RPMI7951 (cell line): ENCODE data around the genes DEDD and SPATA46.

- RAMPAGE, long total RNA: no peak
Observed at GRCh38 chr1:161132281-161133189, at the start of gene DEDD. Gene DEDD (minus strand): TSS chr1:161132667.

DNA sequence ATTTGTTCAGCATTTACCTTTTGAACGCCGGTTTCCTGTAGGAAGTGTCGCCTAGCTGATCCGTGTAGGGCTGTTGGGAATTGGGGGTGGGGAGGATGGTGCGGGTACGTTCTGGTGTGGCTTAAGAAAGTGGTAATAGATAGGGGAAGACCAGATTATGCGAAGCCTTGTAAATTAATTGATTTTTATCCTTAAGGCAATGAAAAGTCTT lies 628 bp upstream of the DEDD start:
- RAMPAGE, long total RNA: no peak

- RAMPAGE, long total RNA: no peak
Observed at GRCh38 chr1:161133401-161133841, 954 bp upstream of the DEDD start.

GRCh38 chr1:161176157-161176774 lies 1.0 kb downstream of the B4GALT3 start:
- RAMPAGE, long total RNA: no peak

- RAMPAGE, long total RNA: no peak
Observed at GRCh38 chr1:161197744-161198168, 1.1 kb downstream of the ADAMTS4 start.

- RAMPAGE, long total RNA: no peak
Observed at GRCh38 chr1:161219017-161219634, 4.0 kb downstream of the FCER1G start.

GRCh38 chr1:161305499-161306880 lies 3.8 kb downstream of the MPZ start:
- RAMPAGE, long total RNA: no peak

DNA sequence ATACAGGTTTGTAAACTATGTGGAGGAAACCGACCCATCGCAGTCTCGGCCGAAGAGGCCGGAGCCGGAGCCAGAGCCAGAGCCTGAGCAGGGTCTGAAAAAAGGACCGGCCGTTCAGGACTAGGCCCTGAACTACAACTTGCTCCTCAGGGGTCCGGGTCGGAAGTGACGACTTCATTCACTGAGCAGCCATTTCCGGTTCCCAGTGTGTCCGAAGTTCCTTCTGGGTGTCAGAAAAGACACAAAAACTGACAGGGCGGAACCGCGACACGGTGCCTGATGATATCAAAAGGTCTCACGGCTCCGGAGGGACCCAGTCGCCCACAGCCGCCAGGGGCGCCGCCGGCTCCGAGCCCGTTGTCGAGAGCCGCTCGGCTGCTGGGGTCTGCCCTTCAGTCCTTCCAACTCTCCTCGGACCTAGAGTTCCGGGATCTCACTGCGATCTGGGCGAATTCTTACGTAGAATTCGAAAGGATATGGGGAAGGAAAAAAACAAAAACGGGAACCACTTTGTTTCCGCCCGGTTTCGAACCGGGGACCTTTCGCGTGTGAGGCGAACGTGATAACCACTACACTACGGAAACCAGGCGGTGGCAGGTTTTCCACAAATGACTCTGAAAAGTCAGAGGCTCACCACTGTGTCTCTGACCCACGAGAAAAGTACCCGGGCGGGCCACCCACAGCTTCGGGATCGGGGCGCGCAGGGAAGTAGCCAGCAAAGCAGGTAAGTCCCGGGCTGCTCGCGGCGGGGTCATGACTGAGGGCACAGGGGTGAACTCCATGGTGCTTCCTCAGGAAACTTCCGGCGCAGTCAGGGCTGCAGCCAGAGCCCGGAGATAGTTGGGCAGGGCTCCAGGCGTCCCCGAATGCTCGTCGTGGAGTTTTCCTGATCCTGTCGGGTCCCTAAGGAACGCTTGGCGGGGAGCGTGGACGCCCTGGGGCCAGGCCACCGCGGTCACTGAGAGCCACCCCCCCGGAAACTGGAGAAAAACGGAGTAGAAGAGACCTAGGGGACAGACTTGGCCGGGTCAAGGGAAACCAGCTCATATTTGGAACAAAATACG lies 31.8 kb upstream of the CFAP126 start:
- RAMPAGE, long total RNA: no peak

DNA sequence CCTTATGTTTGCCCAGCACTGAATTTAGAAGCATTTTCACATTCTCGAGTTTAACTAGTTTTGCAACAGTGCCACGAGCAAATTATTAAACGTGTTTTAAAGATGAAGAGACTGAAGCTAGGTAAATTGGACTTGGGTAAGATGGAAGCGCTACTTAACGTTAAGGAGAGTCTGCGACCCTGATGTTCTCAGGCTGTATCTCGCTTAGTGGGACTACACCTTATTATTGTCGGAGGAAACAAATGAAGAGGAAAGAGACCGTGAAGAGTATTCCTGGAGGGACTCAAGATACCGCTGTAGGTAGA lies 32.5 kb upstream of the CFAP126 start:
- RAMPAGE, long total RNA: no peak

GRCh38 chr1:161624510-161625002 lies 6.4 kb downstream of the FCGR3B start:
- RAMPAGE, long total RNA: no peak

- RAMPAGE, long total RNA: no peak
Observed at GRCh38 chr1:161791402-161791672, 25.2 kb downstream of the ATF6 start.

GRCh38 chr1:161961199-161961962 lies 62.3 kb downstream of the OLFML2B start:
- RAMPAGE, long total RNA: no peak

DNA sequence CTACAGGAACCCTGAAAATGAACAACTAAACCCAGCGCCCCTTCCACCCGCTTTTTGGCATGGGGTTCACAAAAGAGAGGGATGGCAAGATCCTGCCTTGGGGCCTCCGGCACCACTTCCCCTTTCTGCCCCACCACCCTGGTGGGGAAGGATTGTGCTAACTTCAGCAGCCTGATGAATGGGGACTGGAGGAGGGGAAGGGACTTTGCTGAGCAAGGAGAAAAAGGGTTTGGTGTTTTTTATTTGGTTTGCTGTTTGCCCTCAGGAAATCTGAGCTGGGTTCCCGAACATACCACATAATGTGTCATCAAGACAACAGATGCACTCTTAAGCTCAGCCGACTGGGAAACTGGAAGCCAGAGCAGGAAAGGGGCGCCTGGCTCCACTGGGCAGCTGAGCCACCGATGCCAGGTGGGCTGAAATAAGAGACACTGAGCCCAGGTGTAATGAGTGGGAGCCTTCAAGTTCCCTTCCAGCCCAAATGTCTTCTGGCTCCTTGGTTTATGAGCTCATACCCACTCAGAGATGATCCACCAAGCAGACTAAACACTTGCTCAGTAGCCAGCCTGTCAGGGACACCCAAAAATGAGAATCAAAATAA lies 19.8 kb downstream of the OLFML2B start:
- RAMPAGE, long total RNA: no peak

GRCh38 chr1:162088594-162088907 lies 19.1 kb downstream of the NOS1AP start:
- RAMPAGE, long total RNA: no peak

DNA sequence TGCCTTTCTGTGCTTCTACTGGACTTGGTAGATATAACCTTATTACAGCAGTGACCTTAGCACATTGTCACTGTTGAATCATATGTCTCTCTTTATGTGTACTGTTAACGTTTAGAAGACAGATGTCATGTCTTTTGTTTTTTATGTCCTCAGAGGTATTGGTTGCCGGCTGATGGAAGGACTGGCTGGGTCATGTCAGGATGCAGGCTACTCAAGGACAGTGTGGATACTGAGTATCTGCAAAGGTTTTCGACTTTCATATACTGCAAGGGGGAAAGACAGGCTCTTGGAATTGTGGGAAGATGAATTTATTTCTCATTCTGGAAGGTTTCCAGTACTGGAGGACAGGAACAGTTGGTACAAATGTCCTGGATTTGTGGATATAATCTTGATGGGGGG lies 65.6 kb downstream of the NOS1AP start:
- RAMPAGE, long total RNA: no peak

GRCh38 chr1:162372295-162372946 lies 4.2 kb downstream of the SPATA46 start:
- RAMPAGE, long total RNA: no peak

GRCh38 chr1:162376714-162377034 lies at the start of gene SPATA46:
Gene SPATA46 (minus strand): TSS chr1:162376854.
- RAMPAGE, long total RNA: no peak

- RAMPAGE, long total RNA: no peak
Observed at GRCh38 chr1:162421732-162422432, 9.9 kb upstream of the SH2D1B start.

GRCh38 chr1:162541458-162542190 lies 19.9 kb upstream of the UAP1 start:
- RAMPAGE, long total RNA: no peak

- RAMPAGE, long total RNA: no peak
Observed at GRCh38 chr1:162548085-162548594, 13.4 kb upstream of the UAP1 start.